Duodenum (tissue), 1 donor: ENCODE measurements around a stretch of chr2.

DNA sequence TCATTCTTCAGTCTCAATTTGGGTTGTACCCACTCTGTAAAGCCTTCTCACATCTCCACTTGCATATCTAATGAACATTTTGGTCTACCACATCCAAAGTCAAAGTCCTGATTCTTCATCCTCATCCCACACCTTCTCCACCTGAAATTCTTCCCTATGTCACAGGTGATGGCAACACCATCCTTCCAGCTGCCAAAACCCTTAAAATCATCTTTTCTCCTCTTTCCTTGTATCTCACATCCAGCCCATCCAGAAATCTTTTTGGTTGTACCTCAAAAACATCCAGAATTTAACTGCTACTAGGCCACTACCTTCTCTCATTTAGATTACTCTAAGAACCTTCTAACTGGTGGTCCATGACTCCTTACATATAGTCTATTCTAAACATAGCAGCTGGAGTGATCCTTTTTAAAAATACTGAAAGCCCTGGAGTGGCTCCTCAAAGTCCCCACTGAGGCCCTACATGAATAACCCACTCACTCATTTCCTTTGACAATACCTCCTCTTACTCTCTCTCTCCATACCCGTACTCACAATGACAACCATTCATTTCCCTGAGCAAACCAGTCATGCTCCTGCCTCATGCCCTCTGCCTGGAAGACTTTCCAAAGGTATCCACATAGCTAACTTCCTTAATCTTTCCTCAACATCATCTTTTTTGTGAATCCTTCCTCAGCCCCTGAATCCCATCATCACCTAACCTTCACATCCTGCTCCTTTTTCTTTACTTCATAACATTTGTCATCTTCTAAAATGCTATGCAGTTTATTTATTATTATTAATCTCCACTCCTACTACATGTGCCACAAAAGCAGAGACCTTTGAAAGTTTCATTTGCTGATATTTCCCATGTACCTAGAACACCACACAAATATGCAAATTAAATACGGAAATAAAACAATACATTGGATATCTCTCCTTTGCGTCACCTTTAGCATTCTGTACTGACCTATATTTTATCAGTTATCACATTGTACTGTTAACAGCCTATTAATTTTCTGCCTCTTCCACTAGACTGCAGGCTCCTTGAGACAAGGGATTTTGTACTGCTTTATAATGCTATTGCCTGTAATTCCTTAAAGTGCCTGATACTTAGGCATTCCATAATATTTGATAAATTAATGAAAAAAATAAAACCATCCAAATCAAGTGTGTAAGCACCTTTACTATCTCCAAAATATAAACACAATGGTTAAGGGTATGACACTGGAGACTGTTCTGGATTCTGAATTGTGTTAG is 102.5 kb downstream of the BAZ2B start:
- PRO-cap, result no peak

GRCh38 chr2:159546143-159546862 is 70.0 kb downstream of the BAZ2B start:
- PRO-cap, result no peak

- PRO-cap, result no peak
Observed at GRCh38 chr2:159770279-159771021, 27.6 kb downstream of the CD302 start.

GRCh38 chr2:159796889-159797334 is 1.1 kb downstream of the CD302 start:
- PRO-cap, result no peak

- PRO-cap, result no peak
Observed at GRCh38 chr2:159802563-159803048, 4.6 kb upstream of the CD302 start.

DNA sequence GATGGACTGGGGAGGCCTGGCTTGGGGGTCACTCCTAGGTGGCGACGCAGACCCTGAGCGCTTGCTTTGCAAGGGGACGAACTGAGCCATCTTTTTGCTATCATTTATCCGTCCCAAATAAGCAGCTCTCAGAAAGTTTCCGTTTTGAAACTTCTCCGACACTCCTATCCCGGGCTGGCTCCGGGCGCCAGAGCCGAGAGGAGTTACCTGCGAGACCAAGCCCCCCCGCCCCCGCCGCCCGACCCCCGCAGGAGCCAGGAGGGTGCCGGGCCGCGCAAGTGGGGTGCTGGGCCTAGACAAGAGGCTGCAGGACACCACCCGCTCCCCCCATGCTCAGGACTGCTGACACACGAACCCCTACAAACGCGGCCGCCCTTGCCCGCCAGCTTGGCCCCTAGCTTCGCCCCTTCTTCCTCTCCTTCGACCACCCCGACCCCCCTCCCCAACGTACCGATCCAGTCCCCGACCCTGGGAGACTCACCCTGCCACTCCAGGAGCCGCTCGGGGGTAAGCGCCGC is 542 bp downstream of the PLA2R1 start:
- PRO-cap, result no peak

DNA sequence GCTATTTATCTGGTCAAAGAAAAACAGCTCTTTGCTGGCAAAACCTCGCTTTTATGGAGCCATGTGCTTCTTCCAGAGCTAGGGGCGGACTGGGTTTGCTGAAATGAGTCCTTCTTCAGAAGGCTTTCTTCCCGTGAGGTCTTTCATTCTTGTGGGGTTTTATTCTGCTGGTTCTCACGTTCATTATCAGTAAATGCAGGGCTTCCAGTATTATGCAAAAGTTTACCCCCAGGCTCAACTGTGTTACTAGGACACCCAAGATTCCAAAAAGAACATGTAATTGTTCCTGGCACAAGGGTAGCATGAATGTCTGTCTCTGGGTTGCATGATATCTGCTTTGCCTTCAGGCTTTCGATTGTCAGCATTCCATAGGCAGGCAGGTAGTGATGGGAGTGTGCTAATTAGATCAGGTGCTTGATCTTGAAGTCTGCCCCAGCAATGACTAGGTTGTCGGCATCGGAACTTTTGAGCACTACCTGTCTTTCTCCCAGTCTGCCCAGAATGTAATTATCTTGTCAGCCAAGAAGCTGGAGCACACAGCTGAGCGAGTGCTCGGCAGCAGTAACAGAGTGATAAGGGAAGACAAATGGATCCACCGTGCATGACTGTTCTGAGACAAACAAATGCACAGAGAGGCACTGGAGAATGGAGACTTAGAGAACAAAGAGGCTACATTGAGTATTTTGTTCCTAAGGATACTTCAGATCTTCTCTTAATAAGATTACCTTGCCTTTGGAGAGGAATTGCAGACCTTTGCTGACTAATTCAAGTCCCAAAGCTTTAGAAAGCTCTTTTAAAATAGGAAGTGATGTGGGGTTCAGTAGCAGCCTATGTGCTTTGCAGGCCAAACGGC is 42.1 kb downstream of the ITGB6 start:
- PRO-cap, result no peak

- PRO-cap, result no peak
Observed at GRCh38 chr2:160408515-160408925, 85.1 kb downstream of the RBMS1 start.

DNA sequence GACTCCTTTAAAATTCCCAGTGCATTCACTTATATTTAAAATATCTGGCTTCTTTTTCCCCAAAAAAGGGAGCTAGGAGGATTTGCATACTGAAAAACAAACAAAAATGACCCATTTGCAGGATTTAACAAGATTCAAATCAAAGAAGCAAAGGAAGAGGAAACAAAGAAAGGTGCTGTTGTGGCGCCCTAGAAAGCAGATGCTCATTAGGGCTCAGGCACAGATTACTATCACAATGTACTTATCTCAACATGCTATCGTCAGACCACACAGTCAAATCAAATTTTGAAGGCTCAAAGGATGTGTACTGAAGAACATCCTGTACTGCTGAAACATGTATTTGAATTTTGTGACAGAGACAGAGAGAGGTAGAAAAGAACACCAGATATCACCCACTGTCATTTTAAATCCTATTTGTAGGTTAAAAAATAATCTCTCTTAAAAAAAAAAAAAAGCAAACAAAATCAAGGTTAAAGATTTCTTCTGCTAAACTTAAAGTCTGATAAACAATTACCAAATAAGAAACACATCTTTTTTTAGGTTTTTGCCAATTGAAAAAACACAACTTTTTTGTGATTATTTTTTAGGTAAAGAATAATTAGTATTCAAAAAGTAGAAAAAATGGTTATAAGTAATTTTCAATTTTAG is 10.8 kb downstream of the RBMS1 start:
- PRO-cap, result no peak

DNA sequence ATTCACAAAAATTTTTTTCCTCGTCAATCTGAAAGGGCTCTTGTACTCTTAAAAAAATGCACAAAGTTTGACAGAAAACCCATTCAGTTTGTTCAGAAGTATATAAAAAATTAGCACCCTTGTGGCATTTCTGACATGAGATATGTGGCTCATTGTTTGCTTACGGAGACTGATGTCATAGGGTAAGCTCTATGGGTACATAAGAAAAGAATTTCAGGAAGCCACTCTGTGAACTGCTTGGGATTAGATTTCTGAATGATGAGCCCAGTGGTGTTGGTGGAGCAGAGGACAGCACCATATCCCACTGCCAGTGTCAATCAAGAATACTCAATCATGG is 243.0 kb upstream of the RBMS1 start:
- PRO-cap, result no peak

DNA sequence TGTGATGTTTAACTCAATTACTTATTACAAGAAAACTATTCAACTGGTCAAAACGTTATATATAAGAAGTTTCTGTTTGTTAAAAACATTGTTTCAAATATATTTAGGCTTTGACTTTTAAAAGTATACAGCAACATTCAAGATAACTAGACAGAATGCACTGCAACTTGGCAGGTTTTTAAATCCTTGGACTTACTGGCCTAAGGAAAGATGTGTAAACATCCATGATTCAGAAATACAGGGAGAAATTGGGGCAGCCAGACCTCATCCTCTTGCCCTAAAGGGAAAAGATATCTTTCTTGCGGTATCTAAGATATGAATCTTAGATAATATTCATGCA is 830 bp upstream of the TANK start:
- PRO-cap, result no peak

GRCh38 chr2:161423133-161423523 is 7.0 kb downstream of the TBR1 start:
- PRO-cap, result unidirectional peak, minus-strand start at chr2:161423355

- PRO-cap, result no peak
Observed at GRCh38 chr2:162050351-162050735, 23.7 kb downstream of the DPP4 start.

GRCh38 chr2:162070989-162071393 is 3.0 kb downstream of the DPP4 start:
- PRO-cap, result no peak

DNA sequence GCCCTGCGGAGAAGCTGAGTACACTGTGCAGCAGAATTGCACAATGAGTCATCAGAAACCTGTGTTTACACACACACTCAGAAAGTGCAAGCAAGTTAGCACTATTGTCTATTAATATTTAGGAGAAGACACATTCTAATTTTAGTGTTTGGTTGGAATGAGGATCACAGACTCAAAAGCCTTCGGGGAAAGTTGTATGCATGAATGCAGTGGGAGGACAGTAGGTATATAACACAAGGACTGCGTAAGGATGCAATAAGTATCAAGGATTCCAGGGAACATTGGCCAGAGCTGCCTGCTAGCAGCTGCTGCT is 128.2 kb downstream of the KCNH7 start:
- PRO-cap, result no peak

DNA sequence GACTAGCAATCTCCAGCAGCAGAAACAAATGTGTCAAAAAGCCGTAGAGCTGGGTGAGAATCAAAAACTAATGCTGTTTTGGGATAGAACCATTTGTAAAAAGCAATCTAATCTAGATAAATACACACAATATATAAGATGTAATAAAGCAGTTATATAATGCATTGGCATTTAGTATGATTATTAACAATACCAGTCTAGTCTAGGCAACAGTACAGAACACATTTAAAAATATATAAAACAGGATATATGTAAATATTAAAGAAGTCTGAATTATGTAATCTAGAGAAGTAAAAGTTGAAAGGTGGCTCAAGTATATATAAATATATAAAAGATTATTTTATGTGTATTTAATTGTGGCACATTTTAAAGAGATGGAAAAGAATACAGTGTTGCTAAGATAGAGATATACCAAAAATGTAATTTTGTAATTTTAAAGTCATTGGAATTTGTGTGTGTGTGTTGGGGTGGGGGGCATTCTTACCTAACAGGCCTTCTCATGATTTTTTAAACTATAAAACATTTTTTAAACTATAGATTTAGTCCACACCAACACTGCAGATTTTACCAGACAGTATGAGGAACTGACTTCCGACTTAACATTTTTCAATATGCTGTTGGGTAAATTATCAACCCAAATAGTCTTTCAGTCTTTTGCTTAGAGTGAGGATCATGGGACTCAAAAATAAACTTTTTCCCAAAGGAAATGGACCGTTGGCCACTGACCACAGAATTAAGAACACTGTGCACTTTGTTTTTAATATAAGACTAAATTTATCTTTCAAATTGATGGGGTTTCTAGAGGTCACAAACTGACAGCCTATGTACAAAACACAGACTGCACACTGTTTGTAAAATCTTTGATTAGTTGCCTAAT is 45.2 kb downstream of the FIGN start:
- PRO-cap, result no peak

- PRO-cap, result no peak
Observed at GRCh38 chr2:164013939-164014947, 278.4 kb upstream of the FIGN start.

GRCh38 chr2:164692113-164692603 is 70.9 kb upstream of the GRB14 start:
- PRO-cap, result no peak

GRCh38 chr2:164783403-164783723 is 58.3 kb downstream of the COBLL1 start:
- PRO-cap, result no peak

DNA sequence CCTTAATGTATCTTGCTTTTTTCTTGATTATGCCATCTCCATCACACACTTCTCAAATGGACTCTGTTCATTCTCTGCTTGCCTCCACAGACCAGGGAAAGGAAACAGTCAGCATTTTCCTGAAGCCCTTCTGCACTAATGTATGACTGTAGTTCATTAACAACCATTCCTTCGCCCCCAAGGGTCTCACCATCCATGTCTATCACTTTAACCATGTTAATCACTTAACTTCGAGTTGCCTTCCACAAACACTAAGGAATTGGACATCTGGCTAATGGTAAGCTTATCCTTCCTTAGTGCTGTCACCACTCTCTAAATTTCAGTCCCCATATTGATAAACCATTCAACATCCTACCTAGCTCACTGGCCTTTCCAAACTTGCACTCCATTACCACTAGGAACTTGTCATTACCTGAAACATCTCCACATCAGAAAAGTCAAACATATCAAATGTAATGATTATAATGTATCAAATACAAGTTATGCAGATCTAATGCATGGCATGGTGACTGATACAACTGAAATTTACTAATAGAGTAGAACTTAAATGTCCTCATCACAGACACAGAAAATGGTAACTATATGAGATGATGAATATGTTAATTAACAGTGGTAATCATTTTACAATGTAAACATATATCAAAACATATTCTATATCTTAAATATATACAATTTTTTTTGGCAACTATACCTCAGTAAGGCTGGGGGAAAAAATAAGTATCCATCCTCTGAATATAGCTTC is 54.6 kb downstream of the COBLL1 start:
- PRO-cap, result no peak